CMK (cell line): ENCODE data around the genes PTPN18, CFC1 and CCDC74A.

DNA sequence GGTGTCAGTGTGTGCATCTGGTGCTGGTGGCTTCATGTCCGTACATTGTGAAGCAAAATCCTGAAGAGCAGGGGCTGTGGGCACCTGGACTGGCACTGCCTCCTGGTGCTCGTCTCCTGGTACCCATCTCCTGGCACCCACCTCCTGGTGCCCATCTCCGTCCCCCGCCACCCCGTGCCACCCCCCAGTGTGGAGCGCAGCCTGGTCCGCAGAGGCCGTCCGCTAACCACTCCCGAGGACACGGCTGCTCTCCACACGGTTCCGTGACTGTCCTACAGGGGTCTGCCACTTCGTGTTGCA, 119.3 kb upstream of the HS6ST1 start:
- RRBS = no CpG with 5 or more reads among the region's 14 CpGs

DNA sequence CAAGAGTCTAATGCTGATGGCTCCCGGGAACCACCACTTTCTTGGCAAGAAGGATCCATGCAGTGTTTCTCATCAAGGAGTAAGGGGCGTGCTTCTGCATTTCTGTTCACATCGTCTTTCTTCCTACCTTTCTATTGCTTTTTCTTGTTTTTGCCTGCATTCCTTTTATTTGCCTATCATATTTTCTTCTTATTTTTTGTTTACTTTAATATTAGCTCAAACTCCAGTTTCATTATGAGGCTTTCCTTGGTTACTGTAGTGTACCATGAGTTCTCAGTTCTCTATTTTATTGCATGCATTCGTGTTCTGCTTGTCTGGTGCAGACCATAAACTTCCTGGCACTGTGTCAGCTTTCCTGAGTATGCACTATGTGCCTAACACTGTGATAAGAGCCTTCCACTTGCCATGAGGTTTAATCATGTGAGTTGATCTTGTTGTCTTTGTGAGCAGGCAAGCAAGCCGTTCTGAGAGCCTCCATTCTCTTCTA, 631.7 kb upstream of the RAB6C start:
- RRBS = no CpG with 5 or more reads among the region's 5 CpGs

DNA sequence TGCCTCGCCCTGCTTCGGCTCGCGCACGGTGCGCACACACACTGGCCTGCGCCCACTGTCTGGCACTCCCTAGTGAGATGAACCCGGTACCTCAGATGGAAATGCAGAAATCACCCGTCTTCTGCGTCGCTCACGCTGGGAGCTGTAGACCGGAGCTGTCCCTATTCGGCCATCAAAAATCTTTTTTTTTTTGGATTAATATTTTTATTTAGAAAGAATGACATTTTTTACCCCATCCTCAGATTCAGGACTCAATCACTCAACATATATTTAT, 292.7 kb upstream of the RAB6C start:
- RRBS = no CpG with 5 or more reads among the region's 14 CpGs

DNA sequence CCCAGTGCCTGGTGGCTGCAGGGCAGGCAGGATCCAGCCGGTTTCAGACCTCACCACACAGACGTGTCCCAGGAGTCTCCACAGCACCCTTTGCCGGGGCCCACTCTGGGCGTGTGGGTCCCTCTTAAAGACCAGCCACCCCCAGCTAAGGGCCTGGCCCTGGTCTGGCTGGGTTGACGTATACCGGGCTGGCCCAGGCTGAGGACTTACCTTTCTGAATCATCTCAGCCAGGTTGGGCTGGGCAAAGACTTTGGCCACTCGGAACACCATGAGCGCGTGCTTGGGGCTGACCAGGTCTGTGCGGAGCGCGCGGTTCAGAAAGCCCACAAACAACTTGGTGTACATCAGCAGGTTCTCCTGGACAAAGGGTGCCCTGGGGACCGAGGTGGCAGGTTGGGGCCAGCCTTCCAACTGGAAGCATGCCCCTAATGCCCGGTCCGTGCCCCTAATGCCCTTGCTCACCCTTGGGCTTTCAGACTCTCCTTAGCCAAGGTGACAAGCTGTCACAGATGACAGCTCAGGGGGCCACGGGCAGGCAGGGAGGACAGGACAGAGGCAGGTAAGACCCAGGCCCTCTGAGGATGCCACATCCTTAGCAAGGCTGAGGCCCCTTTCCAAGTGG, 10.1 kb upstream of the CCDC74B start:
- RRBS = over 99% methylated on average over 4 of the region's 17 CpGs

DNA sequence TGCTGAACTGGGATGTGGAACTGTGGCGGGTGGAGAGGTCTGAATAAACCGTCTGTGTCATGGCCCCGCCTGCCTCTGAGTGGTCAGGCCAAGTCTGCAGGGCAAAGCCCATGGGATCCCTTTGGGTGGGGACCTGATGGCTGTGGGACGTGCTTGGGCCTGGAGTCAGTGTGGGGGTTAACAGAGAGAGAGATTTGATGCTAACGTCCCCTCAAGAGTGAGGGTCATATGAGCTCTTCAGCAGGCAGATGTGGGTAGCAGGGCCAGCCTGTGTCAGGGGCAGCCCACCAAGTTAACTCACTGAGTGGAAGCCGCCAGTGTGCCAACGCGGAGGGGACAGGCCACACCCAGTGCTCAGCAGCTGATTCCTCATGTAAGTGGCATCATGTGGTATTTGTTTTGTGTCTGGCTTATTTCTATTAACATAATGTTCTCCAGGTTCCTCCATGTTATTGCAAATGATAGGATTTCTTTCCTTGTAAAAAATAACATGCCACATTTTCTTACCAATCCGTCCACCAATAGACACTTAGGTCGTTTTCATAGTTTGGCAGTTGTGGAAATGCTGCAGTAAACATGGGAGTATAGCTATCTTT, 4.0 kb downstream of the IMP4 start:
- RRBS = no CpG with 5 or more reads among the region's 10 CpGs

GRCh38 chr2:130352098-130352590, 3.7 kb upstream of the PTPN18 start:
- RRBS = no CpG with 5 or more reads among the region's 8 CpGs

GRCh38 chr2:130355555-130356344, at the start of gene PTPN18:
Gene PTPN18, plus strand, starts transcription at chr2:130356056.
- RRBS = 2% methylated on average over 53 of the region's 102 CpGs

GRCh38 chr2:130386926-130387374, 31.1 kb downstream of the PTPN18 start:
- RRBS = no CpG with 5 or more reads among the region's 4 CpGs

DNA sequence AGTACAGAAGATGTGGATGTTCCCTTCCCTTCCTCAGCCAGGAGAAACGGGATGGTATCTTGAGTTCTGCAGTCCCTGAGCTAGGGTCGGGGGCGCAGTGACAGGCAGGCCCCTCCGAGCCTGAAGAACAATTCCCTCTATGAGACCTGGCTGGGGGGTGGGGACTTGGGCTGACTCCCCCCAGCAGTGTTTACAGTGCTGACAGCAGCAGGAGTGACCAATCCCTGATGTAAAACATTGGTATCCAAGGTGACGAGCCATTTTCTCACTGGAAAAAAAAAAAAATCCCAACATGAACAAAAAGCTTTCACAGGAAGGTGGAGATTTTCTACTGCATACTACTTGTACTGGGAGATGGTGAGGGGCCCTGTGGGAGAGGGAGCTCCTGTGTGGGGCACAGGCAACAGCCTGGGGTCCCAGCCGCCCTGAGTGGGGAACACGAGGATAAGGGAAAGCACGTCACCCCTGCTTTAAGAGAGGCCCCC, at the start of gene CFC1:
Gene CFC1, minus strand, starts transcription at position 166 of the 485 bp plus-strand sequence.
- RRBS = no CpG with 5 or more reads among the region's 8 CpGs

DNA sequence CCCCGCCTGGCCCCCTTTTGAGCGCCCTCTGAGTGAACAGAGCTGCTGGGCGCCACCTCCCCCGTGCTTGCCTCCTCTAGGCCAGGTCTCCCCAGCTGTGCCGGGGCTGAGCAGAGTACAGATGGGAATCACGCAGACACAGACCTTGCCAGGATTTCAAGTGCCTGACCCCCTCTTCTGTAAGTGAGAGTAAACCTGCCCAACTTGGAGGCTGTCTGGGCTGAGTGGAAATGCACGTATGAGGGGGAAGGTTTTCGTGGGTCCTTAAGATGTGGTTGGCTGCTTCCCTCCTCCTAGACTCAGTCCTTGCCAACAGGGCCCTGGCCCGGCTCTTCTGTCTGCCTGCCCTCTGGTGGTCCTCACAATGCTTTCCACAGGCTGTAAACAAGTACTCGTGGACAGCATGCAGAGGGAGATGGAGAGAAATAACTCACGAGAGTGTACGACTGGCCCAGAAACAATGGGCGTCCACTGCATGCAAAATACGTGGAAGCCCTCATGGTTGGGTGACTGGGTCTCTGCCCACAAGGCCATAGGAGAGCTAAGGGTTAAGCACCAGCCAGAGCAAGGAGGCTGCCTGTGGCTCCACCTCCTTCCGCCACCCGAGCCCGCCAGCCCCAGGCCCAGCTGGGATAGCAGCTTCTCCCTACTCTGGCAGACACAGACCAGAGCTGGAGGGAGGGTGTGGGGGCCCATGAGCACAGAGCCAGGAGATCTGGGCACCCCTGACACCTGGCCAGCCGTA, 17.1 kb upstream of the ARHGEF4 start:
- RRBS = no CpG with 5 or more reads among the region's 18 CpGs

GRCh38 chr2:130898379-130899184, 61.9 kb downstream of the ARHGEF4 start:
- RRBS = no CpG with 5 or more reads among the region's 10 CpGs

GRCh38 chr2:130911985-130912408, 75.3 kb downstream of the ARHGEF4 start:
- RRBS = 53% methylated on average over 2 of the region's 15 CpGs

GRCh38 chr2:131051457-131052474, 41.5 kb downstream of the FAM168B start:
- RRBS = no CpG with 5 or more reads among the region's 11 CpGs

GRCh38 chr2:131353177-131353673, 10.7 kb downstream of the RAB6D start:
- RRBS = no CpG with 5 or more reads among the region's 44 CpGs

GRCh38 chr2:131394218-131394512, 30.2 kb upstream of the RAB6D start:
- RRBS = no CpG with 5 or more reads among the region's 12 CpGs

- RRBS = no CpG with 5 or more reads among the region's 9 CpGs
Measured at GRCh38 chr2:131479077-131479567, 3.2 kb downstream of the TUBA3D start.

DNA sequence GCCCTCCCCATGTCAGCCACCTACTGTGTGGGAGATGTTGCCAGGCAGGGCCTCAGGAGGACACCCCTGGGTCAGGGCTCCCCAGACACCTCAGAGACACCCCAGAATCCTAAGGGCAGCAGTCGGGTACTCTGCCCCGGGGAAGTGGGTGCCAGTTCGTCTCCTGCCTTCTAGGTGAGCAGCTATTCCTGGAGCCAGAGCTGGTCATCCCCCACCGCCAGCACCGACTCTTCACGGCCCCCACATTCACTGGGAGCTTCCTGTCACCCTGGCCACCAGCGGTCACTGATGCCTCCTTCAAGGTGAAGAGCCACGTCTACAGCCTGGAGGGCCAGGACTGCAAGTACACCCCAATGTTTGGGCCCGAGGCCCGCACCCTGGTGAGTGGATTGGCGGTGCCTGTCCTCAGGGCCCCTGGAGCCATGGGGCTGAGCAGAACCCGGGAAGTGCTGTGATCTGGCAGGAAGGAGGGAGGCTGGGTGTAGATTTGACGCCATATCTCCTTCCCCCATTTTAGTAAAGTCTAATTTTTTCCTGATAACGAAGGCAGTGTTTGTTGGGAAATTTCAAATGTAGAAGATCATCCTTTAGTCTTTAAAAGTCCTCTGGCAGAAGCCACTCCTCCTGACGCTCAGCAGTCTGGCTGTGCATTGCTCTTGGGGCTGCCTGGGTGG, 9.2 kb upstream of the CCDC74A start:
- RRBS = no CpG with 5 or more reads among the region's 15 CpGs

DNA sequence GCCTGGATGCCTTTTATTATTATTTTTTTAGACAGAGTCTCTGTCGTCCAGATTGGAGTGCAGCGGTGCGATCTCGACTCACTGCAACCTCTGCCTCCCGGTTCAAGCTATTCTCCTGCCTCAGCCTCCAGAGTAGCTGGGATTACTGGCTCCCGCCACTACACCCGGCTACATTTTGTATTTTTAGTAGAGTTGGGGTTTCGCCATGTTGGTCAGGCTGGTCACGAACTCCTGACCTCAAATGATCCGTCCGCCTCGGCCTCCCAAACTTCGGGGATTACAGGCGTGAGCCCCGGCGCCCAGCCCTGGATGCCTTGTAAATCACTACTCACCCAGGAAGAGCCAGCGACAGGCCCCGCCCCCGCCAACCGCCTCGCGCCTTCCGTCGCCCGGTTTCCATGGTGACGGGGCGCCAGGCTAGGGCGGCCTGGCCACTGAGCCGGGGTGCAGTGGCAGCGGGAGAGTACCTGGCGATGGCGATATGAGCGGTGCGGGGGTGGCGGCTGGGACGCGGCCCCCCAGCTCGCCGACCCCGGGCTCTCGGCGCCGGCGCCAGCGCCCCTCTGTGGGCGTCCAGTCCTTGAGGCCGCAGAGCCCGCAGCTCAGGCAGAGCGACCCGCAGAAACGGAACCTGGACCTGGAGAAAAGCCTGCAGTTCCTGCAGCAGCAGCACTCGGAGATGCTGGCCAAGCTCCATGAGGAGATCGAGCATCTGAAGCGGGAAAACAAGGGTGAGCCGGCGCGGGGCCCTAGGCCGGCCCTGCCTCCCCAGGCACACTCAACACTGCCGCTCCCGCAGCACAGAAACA, at the start of gene CCDC74A:
Gene CCDC74A, plus strand, starts transcription at position 399 of the 809 bp plus-strand sequence.
- RRBS = 10% methylated on average over 8 of the region's 60 CpGs

DNA sequence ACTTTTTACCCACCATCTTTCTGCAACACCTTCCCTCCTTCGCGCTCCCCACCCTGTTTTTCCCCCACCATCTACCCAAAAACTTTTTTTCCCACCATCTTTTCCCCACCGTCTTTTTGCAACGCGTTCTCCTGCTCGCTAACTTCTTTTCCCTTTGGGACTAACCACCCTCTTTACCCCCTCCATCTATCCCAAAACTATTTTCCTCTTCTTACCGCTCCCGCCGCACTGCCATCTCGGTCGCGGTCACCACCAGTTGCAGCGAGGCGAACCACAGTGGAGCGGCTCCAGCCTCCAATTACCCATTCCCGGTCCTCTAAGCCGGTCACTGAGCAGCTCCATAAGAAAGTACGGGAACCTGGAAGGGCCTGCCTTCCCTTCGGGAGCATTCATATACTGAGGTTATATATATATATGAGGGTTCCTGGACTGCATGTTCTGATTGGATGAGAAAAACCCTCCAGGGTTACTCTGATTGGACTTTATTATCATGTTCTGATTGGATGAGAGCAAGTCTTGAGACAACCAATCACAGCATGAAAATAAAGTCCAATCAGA, 15.3 kb downstream of the CCDC74A start:
- RRBS = no CpG with 5 or more reads among the region's 19 CpGs